T47D (cell line): ENCODE data around the genes SNAI3, PABPN1L and CBFA2T3.

GRCh38 chr16:88531747-88532348 is 38.4 kb upstream of the ZC3H18 start:
- RRBS = 93% methylated on average over 2 of the region's 34 CpGs

- RRBS = 2% methylated on average over 37 of the region's 92 CpGs
Observed at GRCh38 chr16:88685801-88686964, at the start of gene SNAI3. Gene SNAI3, minus strand, starts transcription at chr16:88686507.

GRCh38 chr16:88704940-88705634 is 1.1 kb downstream of the RNF166 start:
- RRBS = no CpG with 5 or more reads among the region's 12 CpGs

DNA sequence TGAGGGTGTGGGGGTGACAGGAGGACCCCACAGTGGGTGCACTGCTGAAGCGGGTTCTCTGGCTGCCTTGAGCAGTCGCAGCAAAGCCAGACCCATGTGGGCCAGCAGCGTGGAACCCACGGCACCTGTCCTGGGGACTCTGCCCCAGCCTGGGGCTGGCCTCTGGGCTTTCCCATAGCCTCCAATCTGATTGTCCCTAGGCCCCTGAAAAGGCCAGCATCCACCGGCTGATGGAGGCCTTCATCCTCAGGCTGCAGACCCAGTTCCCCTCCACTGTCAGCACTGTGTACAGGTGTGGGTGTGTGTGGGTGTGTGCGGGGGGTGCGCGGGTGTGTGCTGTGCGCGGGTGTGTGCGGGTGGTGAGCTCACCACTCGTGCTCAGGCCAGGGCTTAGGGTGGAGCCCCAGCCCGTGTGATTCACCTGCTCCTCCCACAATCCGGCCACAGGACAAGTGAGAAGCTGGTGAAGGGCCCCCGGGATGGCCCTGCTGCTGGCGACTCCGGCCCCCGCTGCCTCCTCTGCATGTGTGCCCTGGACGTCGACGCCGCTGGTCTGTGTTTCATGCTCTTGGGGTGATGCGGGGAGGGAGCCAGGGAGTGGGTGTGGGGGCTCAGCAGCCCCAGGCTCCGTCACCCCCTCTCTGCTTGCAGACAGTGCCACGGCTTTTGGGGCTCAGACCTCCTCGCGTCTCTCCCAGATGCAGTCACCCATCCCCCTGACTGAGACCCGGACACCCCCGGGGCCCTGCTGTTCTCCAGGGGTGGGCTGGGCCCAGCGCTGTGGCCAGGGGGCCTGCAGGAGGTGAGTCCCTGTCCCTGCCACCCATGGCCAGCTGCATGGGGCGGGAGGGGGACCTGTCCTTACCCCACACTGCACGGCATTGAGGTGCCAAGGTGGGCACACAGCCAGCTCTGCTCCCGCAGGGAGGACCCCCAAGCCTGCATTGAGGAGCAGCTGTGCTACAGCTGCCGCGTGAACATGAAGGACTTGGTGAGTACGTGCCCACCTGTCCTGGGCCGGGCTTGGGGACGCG is 8.0 kb downstream of the CTU2 start:
- RRBS = 90% methylated on average over 3 of the region's 39 CpGs

DNA sequence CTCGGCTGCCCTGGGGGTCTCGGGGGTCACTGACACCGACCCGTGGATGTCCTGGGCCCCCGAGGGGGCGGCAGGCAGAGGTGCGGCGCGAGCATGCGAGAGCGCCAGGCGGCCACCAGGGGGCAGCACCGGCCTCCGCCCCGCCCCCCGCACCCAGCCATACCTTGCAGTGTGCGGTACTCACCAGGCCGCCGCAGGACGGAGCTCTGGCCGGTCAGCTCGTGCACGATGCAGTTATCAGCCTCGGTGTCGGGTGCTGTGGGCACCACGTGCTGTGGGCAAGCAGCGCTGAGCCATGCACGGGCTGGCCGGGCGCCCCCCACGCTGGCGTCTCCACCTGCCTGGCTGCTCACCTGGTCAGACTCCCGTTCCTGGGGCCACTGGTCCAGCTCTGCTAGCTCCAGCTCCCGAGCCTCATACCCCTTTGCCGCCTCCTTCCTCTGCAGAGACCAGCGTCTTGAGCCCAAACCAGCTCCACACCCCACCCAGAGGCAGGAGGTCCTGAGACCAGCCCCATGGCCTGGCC is 31.1 kb downstream of the CTU2 start:
- RRBS = 1% methylated on average over 10 of the region's 36 CpGs

DNA sequence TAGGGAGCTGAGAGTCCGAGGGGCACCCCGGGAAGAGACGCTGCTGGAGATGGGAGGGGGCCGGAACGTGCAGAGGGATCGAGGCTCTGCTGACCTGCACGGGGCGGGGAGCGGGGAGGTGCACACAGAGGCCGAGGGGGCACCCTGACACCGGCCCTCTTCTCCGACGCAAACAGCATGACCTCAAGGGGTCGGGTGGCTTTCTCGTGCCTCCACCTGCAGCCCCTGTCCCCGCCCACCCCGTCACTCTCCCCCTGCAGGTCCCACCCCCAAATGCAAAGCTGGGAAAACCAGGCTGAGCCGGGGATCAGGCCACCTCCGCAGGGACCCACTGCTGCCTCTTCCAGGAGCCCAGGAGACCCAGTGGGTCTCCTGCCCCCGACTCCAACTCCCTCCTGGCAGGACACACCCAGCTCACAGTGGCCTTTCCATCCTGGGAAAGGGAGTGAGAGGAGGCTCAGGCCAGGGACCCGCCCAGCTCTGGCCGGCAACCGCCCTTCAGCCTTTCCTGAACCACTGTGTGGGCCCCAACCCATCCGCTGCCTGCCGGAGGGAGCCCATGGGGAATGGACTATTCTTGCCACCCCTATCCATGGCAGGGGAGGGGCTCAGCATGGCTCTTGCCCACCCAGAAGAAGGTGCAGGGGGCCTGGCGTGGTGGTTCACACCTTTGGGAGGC is 38.7 kb downstream of the CTU2 start:
- RRBS = 86% methylated on average over 7 of the region's 26 CpGs

GRCh38 chr16:88761260-88762314 is 23.4 kb downstream of the PIEZO1 start:
- RRBS = 12% methylated on average over 4 of the region's 32 CpGs

- RRBS = 3% methylated on average over 3 of the region's 39 CpGs
Observed at GRCh38 chr16:88769380-88770391, 15.3 kb downstream of the PIEZO1 start.

DNA sequence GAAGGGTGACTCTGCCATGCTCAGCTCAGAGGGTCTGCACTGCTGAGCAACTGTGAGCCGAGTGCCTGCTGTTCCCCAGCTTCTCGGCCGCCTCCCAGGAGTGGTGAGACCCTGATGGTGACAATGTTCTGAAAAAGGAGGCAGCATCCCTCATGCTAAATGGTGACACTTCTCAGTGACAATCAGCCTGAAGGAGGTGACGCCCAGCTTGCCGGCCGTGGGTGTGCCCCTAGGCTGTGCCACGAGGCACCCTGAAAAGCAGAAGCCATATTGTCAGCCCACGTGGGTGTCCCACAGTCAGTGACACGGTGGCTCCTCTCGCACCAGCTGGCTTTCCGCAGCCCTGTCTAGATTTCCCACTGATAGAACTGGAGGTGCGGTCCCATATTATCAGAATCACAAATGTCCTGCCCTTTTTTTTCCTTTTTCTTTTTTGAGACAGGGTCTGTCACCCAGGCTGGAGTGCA is 3.3 kb downstream of the PIEZO1 start:
- RRBS = no CpG with 5 or more reads among the region's 12 CpGs

DNA sequence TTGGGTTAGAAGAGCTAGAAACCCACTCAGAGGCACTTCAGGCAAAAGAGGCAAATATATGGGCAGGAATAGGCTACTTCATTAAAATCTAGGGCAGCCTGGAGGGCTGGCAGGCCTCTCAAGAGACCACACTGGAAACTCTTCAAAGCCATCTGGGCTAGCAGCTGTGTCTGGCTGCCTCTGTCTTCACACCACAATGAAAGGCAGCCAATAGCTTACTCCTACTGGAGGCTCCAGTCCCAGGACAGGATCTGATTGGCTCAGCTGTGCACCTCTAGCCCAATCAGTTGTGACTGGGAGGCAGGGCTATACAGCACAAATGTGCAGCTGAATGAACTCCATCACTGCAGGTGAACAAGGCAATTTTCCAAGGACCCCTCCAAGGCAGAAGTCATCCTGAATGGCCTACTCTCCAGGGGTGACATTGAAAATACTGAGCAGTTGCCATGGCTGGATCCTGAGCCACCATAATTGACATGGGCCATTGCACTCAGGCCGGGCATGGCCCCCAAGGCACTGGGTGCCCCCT is 4.5 kb upstream of the CDT1 start:
- RRBS = 96% methylated on average over 1 of the region's 1 CpG

DNA sequence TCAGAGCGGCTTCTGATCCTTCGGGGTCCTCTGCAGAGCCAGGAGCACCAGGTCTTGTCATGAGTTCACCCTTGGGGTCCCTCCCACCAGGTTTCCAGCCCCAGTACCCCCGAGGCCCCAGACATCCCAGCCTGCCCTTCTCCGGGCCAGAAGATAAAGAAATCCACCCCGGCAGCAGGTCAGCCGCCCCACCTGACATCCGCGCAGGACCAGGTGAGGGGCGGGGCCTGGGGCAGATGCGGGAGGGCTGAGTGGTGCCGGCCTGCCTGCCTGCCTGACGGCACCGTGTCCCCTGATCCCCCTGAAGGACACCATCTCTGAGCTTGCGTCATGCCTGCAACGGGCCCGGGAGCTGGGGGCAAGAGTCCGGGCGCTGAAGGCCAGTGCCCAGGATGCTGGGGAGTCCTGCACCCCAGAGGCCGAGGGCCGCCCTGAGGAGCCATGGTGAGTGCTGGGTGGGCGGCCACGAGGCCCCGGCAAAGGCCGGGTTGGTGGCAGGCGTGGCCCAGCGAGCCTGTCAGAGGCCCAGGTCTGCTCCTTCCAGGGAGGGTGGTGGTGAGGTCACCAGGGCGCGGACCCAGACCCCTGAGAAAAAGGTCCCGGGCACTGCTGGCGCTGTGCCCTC is 978 bp downstream of the CDT1 start:
- RRBS = 22% methylated on average over 22 of the region's 30 CpGs

DNA sequence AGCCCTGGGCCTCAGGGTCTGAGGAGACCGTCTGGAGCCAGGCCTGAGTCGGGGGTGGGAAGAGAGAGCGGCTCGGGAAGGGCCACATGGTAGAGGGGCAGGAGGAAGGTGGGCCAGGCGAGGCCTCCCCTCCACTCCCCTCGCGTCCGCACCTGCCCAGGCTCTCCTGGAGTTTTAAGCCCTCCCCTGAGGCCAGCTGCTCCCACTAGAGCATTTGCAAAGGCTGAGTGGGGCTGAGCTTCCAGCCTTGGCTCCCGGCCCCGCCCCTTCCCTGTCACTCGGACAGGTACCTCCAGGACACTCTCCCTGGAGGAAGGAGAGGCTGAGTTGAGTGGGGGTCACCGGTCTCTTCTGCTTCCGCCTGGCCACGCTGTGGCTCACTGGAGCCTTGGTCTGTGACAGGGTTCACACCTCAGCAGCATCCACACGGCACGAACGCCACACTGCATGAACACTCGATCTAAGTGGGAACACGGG is at the start of gene PABPN1L:
Gene PABPN1L (minus strand): TSS at position 142 of the 477 bp plus-strand sequence.
- RRBS = 71% methylated on average over 4 of the region's 19 CpGs

- RRBS = no CpG with 5 or more reads among the region's 34 CpGs
Observed at GRCh38 chr16:88870526-88871216, 4.2 kb upstream of the PABPN1L start.

GRCh38 chr16:88880615-88881123 is 14.2 kb upstream of the PABPN1L start:
- RRBS = 97% methylated on average over 9 of the region's 25 CpGs

- RRBS = 87% methylated on average over 17 of the region's 46 CpGs
Observed at GRCh38 chr16:88887018-88888223, 21.0 kb upstream of the PABPN1L start.

GRCh38 chr16:88976807-88977778 is at the start of gene CBFA2T3:
Gene CBFA2T3, minus strand, starts transcription at chr16:88977207.
- RRBS = 60% methylated on average over 13 of the region's 34 CpGs

DNA sequence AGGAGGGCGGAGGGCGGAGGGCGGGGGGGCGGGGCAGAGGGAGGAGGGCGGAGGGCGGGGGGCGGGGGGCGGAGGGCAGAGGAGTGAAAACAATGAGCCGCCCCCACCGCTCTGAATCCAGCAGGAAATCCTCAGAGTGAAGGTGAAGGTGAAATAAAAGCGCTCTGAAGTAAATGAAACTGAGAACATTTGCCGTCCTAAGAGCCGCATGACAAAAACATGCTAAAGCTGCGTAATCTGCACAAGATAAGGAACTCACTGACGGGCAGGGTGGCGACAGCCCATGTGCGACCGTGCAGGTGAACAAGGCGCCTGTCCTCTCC is 22.8 kb upstream of the CBFA2T3 start:
- RRBS = no CpG with 5 or more reads among the region's 19 CpGs

DNA sequence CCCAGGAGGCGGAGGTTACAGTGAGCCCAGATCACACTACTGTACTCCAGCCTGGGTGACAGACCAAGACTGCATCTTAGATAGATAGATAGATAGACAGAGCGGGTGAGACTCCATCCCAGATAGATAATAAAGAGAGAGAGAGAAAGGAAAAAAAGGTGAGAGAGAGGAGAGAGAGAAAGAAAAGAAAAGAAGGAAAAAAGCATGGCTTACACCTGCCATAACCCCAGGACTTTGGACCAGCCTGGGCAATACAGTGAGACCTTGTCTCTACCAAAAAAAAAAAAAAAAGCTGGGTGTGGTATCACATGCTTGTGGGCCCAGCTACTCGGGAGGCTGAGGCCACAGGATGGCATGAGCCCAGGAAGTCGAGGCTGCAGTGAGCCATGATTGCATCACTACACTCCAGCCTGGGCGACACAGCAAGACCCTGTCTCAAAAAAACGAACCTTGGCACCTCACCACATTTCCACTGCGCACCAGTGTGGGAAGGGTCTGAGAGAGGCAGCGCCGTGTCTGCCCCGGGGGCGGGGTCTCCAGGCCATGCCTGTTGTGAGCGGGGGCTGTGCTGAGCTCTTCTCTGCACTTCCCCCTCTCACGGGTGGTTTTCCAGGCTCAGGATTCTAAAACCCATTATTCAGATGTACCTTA is 6.2 kb downstream of the ACSF3 start:
- RRBS = no CpG with 5 or more reads among the region's 13 CpGs

DNA sequence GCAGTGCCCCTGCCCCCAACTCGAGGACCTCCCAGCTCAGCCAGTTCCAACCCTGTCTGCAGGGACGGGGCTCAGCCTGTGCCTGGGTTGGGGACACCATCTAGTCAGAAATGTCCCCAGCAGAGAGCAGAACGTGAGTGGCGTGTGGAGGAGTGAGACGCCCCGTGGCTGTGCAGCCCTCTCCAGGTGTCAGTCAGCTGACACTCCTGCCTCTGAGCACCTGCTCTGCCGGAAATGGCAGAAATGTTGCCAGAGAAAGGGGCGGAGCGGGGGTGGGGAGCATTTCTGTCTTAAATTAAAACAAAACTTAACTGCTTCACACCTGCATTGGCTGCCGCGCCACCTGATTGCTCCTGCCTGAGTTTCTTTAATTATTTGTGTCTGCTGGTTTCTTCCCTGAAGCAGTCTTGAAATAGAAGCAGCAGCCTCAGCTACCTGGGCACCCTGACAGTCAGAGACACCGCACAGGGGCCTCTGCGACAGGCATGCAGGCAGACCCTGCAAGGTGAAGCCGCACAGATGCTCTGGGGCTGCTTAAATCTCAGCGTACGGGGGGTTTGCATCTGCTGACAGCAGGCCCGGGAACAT is 29.0 kb downstream of the ACSF3 start:
- RRBS = no CpG with 5 or more reads among the region's 17 CpGs

DNA sequence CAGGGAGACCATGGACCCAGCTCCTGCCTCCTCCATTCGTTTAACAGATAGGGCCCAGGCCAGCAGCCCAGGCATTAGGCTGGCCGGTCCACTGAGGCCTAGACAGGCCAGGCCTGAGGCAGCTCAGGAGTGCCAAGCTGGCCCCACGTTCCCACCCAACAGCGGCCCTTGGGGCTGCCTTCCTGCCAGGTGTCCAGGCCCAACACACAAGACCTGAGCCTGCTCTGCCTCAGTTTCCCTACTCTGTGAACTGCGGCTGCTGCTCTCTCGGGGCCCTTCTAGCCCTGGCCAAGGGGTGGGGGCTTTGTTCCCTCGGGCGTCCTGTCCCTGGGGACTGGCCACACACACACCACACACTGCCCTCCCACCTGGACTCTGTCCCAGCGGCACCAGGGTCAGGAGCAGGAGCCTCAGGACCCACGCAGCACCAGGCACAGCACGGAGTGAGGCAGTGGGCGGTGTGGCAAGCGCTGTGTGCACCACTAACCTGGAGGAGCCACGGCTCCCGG is 14.7 kb upstream of the CDH15 start:
- RRBS = no CpG with 5 or more reads among the region's 15 CpGs